PFSK-1 (cell line): ENCODE measurements around a stretch of chr7.

DNA sequence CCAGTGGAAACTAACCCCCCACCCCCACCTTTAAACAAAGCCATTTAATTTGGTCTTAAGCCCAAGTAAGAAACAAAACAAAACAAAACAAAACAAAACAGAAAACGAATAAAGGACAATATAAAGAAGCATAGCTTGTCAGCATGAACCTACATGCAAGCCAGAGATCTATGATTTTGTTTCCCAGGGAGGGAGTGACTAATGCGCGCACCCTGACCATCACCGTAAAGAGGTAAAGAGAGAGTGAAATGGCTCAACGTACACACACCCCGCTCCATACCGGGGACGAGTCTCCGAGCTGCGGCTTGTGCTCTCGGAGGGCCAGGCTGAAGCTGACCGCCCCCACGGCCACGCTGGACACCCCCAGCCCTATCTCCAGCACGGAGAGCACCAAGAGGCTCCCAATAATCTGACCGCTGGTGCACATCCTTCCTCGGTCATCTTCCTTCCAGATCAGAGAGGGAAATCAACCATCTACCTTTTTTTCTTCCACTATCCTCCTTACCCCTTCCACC lies 1.1 kb downstream of the TMEM196 start:
- RRBS, result no CpG with 5 or more reads among the region's 17 CpGs

DNA sequence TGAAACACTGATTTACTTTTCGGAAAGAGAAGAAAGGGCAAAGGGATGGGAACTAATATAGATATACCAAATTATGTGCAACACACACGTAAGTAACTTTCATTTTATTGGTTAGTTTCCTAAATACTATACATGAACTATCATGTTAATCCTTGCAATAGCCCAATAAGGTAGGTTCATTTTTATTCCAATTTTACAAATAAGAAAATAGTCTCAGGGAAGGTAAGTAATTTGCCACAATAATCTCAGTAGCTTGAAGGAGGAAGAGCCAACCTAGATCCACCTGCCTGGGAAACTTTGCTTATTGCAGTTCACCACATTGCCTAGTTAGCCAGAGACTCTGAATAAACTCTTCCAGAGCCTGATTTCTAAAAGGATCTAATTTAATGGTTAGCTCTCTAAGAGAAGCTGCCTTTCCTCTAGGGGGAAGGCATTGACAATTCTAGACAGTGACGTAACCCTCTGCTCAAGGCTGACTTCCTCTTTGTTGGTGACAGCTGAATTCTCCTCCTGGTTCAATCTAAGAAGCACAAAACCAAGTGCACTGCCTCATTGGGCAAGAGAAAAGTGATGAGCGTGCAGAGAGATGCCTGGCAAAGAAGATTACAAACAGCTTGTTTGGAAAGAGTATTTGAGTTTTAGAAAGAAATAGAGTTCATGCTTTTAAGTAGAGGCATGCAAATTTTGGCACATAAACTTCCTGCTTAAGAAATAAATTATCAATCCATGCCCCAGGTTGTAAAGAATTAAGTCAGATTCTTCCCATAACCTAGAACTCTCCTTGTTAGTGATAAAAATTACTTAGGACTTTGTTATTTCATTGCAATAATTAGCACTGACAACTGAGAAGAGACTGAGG lies 102.8 kb downstream of the MACC1 start:
- RRBS, result no CpG with 5 or more reads among the region's 4 CpGs

- RRBS, result no CpG with 5 or more reads among the region's 4 CpGs
These were observed 11.5 kb downstream of the MACC1 start for GRCh38 chr7:20205593-20206181.

GRCh38 chr7:20329610-20330082 lies 1.1 kb upstream of the ITGB8 start:
- RRBS, result no CpG with 5 or more reads among the region's 17 CpGs

GRCh38 chr7:20340660-20341556 lies 10.2 kb downstream of the ITGB8 start:
- RRBS, result no CpG with 5 or more reads among the region's 2 CpGs

DNA sequence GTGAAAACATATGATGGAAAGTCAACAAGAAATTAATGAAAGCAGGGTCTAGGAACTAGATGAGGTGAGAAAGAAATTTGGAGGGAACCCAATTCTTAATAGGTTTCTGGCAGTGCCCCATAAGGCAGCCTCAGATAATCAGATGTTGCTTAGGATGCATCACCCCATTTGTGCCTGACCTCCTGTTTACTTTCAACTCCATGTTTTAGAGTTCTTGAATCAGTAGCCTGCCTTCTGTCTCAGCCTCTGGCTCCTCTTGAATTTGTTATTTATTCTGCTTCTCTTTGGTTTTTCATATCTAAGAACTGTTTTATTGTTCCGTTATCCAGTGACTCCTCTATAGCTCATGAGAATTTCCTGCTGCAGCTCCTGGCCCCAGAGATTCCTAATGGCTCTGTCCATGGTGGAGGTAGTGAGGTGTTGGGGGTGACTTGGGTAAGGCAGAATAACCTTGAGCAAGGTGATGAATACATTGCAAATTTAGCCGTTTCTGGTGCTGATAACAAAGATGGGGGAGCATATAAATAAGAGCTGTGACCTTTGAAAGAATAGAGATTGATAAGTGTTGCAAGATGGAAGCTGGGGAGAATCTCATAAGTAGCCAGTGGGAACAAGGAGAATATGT lies 17.6 kb downstream of the ITGB8 start:
- RRBS, result no CpG with 5 or more reads among the region's 2 CpGs

DNA sequence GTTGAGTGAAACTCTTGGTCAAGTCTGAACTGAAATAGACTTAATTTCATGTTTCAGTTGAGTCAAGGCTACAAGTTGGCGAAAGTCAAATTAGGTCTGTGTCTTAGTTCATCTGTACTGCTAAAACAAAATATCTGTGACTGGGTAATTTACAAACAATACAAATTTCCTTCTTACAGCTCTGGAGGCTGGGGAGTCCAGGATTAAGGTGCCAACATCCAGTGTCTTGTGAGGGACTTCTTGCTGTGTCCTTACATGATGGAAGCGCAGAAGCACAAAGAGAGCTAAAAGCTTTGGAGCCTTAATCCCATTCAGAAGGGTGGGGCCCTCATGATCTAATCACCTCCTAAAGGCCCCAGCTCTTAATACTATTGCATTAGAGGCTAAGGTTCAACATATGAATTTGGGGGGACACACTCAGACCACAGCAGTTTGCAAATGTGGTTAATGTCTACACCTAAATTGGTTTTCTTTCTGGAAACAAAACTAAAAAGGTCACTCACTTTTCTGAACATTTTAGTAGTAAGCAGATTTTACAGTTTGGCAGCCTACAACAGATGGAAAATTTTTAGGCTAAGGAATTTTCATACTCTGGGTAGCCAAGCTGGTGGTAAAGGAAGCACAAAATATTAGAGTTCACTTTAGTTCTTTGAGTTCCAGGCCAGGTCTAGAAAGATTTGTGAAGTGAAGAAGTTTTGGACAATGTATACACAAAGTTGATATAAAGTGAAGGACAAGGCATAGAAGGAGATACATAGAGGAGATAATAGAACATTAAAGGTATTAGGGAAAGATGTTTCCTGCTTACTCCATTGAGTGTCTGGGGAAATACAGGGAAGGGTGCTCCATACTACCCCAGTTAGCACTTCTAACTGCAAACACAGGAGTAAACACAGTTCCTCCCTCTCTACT lies 30.8 kb downstream of the ITGB8 start:
- RRBS, result no CpG with 5 or more reads among the region's 2 CpGs

DNA sequence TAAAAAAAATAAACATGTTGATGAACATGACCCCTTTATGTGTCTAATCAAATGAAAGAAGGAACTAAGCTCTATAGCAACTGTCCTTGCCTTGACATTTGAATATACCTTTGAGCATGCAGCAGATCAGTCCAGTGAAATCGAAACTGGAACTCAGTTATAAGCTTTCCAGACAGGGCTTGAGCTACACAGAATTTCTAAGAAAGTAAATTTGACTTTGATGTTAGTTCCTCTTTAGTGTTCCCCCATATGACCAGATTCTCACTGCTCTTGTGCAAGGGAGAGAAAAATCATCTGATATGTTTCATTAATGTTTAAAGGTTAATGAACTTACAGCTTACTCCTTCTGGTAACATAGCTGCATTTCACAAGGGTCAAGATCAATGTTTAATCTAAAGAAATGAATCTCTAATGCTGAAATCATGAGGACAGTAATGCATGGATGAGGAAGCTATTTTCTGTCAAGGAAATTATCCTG lies 74.9 kb upstream of the SP4 start:
- RRBS, result no CpG with 5 or more reads among the region's 1 CpG

GRCh38 chr7:22124996-22125817 lies 179.5 kb upstream of the CDCA7L start:
- RRBS, result no CpG with 5 or more reads among the region's 9 CpGs

GRCh38 chr7:22207816-22208385 lies 149.1 kb downstream of the RAPGEF5 start:
- RRBS, result no CpG with 5 or more reads among the region's 1 CpG

DNA sequence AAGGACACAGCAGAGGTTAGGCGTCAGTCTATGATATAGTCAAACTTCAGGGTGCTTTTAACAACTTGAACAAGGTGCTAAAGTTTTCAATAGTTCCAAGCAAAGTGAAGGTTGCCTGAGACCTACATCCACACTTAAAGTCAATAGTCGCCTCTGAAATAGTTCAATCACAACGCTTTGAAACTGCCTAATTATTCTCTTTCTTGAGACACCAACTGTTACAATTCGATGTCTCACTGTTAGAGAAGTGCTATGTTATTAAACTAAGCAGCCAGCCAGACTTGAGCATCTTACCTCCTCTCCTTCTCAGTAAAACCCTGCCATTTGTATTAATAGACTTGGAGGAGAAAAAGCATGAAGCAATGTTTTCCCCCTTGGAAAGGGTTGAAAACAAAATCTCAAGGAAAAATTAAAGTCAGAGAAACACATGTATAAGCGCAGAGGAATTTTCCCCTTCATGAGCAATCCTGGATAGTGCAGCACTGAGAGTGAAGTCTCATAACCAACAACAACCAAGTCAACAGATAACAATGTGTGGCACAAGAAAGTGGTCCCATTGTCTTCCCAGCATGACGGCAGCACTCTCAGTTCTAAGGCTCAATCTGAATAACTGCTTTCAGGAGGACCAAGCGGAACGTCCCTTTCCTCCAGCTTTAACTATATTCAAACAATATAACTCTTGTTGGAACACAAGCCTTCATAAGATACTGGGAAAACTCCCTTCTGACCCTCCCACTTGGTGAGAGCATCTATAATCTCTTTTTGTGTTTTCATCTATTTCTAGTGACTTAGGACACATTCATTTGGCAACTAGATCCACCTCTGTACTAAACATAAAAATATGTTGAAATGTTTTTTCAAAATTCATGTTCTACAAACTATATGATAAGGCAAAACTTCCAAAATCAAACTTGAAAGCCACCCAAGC lies 138.0 kb downstream of the RAPGEF5 start:
- RRBS, result no CpG with 5 or more reads among the region's 8 CpGs

GRCh38 chr7:22363771-22364400 lies 6.9 kb upstream of the RAPGEF5 start:
- RRBS, result no CpG with 5 or more reads among the region's 4 CpGs

- RRBS, result no CpG with 5 or more reads among the region's 11 CpGs
These were observed 11.8 kb upstream of the STEAP1B start for GRCh38 chr7:22511712-22512262.

- RRBS, result no CpG with 5 or more reads among the region's 5 CpGs
These were observed 78.2 kb upstream of the STEAP1B start for GRCh38 chr7:22577983-22578852.

DNA sequence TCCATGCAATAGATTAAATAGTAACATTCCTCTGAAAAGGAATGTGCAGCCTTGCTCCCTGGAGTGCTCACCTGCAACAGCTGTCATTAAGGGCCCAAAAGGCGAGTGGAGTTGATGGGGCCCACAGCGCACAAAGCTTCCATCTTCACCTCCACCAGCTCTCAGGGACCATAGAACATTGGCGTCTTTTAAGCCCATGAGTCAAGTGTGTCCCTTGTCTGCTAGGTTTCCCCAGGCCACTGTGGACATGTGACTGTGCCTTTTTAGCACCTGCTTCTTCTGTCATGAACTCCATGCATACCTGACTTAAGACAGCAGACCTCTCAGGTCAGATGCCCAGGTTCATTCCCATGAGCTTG lies 57.9 kb upstream of the IL6 start:
- RRBS, result no CpG with 5 or more reads among the region's 3 CpGs

- RRBS, result no CpG with 5 or more reads among the region's 3 CpGs
These were observed 24.0 kb upstream of the IL6 start for GRCh38 chr7:22702819-22703492.

DNA sequence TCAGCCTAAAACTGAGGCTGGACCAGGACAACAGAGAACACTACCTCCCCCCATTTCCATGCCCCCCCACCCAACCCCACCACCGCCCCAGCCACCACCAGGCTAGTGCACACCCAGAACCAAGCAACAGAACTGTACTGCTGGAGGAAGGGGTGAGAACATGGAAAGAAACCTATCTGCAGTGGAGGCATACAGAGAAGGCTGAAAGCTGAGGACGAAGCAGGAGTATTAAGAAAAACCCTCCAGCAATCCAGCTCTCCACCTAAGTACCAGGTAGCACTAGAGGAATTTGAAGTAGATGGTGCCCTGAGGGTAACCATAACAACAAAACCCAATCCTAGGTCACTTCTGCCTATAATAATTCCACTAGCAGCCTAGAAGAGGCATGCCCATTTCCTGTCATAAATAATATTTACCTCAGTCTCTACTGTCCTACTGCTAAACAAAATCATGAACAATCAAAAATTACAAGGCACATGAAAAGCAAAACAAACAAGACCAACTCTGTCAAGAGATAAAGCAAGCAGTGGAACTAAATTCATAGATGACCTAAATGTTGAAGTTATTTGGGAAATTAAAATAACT lies 51.1 kb downstream of the HYCC1 start:
- RRBS, result no CpG with 5 or more reads among the region's 2 CpGs

- RRBS, result no CpG with 5 or more reads among the region's 14 CpGs
These were observed 31.9 kb downstream of the NUP42 start for GRCh38 chr7:23213689-23214242.

DNA sequence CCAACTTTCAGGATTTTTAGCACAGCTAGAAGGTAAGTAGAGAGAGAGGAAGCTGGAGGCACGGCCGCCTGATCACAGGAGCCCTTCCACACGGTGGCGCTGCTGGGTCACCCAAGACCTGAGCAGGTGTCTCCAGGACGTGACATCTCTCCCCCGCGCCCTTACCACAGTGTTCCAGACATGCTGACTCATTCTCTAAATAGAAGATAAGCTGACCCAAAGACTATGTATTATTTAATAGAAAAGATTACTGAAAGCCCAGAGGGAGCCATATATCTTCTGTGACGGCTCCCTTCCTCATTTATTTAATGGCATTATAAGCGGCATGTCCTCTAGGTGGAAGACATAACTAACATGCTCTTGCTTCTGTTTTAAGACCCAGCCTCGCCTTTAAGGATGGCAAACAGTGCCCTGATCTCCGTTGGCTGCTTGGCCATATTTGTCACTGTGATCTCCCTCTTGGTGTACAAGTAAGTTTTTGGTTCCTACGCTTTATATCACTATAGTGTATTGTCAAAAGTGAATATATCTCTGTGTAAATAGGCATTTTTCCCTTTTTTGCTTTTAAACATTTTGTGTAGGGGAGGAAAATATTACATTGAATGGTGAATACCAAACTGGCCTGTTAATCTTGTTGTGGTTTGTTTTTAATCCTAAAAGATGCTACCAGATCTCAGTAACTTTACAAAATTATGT lies 25.8 kb upstream of the MALSU1 start:
- RRBS, result no CpG with 5 or more reads among the region's 12 CpGs

DNA sequence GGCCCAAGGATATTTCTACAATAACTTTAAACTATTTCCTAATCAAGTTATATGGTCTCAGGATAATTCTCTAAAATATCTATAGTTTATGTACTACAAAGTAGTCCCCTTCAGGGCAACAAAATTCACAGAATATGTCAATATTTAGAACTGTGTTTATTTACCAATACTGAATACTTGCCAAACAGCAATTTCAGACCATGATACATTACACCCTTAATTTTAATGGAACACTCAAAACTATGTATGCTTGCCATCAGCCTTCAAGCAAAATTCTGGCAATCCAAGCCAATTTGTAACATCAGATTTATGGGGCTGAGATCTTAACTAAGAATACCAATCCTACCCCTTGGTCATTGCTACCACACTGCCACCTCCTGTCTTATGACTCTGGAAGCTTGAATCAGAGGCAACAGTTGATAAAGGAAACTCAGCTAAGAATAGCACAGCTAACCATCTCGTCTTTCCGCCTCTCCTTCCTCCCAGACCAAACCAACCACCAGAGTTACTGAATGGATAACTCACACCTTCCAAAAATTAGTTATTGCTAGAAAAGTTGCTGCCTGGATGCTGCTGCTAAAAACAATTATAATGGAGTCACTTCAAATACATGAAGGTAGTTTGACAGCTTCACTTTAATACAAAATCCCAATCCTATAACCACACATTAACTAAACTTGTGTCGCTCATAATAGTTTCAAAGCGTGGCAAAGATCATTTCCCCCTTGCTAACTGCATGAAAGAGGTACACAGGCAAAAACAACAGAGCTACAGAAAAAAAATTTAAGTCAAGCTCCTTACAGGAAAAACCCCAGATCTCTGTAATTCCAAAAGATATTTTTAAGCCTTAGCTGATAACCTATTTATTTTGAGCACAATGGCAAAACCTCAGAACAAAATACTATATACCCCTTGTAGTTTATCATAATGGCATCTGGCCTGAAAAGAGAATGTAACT lies 7.4 kb downstream of the IGF2BP3 start:
- RRBS, result no CpG with 5 or more reads among the region's 4 CpGs